REH cell (cell line): ENCODE measurements around the genes AEBP2 and LDHB.

GRCh38 chr12:18148867-18149455, 59.0 kb upstream of the RERGL start:
- PRO-cap, result no peak

DNA sequence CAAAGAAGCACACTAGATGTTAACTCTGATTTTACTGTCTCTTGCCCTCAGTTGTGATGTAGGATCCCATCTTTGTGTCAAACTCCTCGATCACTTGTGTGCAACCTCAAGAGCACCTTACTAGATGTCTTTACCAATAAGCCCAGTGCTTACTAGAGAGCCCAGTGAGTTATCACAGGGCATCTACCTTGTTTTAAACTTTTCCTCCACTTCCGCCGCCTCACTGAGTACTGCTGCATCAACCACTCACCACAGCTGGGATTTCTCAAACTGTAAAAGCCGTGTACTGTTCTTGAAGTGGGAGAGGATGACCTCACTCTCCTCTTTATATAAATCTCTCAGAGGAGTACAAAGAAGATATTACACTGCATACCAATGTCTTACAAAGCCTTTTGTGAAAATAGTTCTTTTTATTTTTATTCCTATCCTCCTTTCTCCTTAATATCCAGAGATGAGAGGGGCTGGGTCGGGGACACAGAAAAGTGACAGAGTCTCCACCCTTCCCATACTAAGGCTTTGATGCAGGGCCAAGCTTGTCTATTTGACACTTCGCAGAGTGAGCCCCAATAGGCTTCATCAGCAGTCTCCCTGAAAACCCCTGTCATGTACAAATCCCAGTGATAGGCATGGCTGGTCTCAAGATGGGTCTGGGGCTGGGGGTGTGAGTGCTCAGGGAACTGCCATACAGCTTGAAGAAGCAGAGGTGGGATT, 94.1 kb downstream of the PLCZ1 start:
- PRO-cap, result no peak

GRCh38 chr12:19213186-19214228, 84.0 kb downstream of the PLEKHA5 start:
- PRO-cap, result no peak

DNA sequence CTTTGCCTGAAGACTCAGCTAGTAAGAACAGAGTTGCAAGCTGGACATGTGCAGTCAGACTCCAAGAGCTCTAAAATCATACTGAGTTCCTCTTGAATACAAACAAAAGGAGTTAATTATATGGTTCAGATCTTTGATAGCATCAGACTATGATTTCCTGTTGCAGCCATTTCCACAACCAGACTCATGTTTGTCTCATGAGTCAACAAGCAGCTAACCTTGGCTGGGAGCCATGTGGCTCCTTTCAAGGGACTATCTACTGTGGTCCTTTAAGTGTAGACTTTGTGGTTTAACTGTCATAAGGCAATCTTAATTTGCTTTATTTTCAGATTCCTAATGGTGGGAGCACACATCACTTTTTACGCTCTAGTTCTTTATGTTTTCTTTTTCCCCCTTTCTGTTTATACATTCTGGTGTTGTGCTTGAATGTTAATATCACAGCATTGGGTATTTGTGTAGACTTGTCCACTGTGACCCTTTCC, 144.4 kb downstream of the PLEKHA5 start:
- PRO-cap, result unidirectional peak, minus-strand start at position 80 of the sequence; unidirectional peak, minus-strand start at position 192 of the sequence

- PRO-cap, result bidirectional peak, plus-strand start at chr12:19439712, minus-strand start at chr12:19439368
These were observed at the start of gene AEBP2 for GRCh38 chr12:19439403-19440103. Gene AEBP2, plus strand, starts transcription at chr12:19439492.

GRCh38 chr12:19526767-19527448, 87.6 kb downstream of the AEBP2 start:
- PRO-cap, result no peak

DNA sequence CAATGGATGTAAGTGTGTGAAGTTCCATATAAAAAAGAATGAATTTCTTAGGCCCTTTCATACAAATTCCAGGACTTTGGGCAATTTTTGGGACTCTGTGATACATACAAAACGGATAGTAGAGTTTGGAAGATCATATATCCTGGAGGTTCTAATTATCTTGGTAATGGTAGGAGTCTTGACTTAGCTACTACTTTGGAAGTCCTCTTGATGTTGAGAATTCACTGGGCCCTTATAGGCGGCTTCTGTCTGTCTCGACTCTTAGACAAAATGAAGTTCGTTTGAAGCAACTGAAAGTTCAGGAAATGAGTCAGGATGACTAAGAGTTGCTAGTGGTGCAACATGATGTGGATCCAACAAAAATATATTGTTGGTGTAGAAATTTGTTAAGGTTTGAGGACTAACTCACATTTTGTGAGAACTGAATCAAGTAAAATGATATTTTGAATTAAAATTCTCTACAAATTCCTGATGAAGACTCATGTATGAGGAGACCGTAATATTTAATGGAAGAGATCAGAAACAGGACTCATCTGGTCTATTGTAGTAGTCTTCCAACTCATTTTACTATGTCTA, 272.7 kb downstream of the AEBP2 start:
- PRO-cap, result no peak

GRCh38 chr12:19869423-19869815, 430.1 kb downstream of the AEBP2 start:
- PRO-cap, result no peak

DNA sequence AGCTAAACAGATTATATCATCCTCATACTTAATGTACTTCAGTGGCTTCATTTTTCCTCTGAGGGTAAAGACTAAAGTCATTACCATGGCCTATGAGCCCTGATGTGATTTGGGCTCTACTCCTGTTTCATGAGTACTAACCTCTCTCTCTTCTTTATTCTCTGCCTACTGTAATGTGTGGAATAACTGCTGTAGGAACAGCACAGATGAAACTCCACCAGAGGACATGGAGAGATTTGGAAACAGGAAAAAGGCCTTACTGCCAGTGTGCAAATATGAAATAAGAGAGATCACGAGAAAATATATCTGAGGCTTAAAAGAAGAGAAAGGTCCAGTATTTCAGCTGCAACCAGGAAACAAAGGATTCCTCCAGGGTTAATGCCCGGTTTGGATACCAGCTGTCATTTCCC, 422.5 kb upstream of the PDE3A start:
- PRO-cap, result no peak

GRCh38 chr12:20280500-20280819, 87.9 kb upstream of the PDE3A start:
- PRO-cap, result no peak

- PRO-cap, result no peak
These were observed 2.8 kb downstream of the PDE3A start for GRCh38 chr12:20371088-20371638.

GRCh38 chr12:21438933-21439497, 1.6 kb downstream of the PYROXD1 start:
- PRO-cap, result no peak

DNA sequence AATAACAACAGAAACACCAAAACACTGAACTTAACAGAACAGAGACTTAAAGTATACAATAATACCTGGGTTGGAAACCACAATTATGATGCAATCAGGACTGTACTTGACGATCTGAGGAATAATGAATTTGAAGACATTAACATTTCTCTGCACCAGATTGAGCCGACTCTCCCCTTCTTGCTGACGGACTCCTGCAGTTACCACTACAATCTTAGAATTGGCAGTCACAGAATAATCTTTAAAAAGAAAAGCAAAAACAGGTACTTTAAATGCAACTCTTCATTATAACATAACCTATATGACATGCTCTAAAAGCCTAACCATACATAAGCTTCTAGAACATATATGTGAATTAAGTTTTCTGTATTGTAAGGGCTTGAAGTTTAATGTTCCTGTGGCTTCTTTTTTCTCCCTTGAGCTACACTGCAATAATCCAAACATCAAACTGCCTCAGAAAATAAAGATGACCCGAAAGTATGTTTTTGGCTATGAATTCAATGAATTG, 13.7 kb downstream of the LDHB start:
- PRO-cap, result no peak

DNA sequence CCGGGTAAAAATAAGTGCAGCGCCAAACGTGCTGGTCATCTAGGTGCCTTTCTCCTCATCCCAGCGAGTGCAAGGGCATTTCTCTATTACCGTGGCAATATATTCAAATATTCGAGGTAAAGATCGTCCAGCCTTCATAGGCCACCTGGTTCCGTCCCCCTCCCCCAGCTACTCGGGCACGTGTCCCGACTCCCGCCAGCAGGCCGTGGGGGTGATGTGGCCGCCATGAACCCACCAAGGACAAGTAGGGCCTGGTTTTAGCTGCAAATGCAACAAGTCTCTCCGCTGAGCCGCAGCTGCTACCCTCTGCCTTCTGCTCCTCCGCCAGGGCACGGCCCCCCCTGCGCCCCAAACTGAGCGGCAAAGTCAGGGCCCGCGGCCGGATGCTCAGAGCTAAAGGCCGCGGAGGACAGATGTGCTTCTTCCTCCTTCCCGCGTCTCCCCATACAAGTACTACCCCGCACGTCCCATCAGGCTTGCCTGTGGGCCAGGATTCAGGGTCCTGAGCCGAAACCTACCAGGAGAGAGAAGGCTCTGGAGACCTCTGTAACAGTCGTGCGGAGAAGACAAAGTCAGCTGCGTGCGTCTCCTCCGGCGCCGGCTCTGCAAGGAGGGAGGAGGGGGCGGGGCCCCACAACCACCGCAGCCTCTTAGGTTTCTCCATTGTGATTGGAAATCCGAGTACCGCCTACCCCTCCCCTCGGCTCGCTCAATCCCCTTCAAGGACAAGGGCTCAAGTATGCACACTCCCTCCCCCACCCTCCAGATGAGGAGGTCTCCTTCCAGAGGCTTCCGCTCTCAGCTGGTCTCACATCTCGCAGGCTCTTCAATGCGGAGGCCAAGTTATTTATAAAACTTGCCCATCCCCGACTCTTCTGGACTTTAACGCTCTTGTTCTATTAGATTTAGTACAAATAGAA, at the start of gene LDHB:
TSS of gene LDHB (minus strand) at position 610 of the 920 bp plus-strand sequence.
- PRO-cap, result bidirectional peak, plus-strand start at position 765 of the sequence, minus-strand start at position 610 of the sequence

DNA sequence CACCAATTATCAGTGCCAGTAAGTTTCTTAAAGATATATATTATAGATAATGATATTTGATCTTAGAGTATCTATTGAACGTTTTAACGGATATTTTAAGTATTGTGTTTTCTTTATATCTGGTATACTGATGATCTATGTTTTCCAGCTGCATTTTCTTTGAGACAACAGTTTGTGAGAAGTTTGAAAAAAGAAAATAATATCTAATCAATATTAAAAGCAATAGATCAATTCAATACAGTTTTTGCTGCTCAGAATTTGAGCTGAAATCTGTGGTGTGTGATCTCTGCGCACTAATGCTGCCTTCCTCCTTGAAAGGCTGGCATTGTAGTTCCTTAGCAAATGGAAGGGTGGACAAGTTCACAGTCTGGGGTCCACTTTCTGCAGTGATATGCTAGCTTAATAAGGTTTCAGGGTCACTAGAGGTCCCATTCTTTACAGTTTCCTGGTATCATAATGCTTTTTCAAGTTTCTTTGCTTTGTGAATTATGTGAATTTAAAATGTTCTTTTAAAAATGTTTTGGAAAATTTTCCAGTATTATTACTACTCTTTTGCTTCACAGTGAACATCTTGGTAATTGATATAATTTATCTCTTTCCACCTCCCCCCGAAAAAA, 2.6 kb downstream of the KCNJ8 start:
- PRO-cap, result no peak

DNA sequence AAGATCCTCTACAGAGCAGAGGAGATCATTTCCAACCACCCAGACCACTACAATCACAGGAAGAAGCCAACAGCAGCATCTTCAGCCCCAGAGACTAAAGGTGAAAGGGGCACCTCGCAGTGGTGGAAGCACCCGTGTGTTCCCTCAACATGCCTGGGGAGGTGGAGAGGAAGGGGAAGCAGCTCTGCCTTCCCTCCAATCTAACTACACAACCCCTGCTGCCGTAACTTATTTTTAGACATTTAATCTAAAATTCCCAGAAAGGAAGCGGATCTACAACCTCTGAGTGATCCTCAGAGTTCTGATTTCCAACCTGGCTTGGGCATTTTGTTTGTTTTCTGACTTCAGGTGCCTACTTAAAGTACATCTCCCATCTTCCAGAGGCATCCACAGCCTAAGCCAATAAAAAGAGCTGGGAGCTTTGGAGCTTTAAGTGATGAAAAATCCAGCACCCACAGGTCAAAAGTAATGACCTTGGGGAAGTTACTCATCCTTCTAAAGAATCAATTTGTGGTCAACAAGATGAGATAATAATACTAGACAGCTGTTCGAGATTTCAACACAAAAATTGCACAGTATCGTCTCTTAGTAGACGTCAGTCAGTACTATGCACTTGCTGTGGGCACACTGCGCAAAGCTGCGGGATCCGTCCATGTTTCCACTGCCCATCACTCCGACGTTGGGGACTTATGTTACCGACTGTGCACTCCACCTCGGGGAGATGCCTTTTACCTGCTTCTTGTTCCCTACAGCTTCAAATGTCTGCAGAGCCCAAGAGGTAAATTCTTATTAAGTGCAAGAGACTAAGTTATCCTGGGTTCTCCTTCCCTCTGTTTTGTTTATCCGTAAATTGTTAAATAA, 1.4 kb downstream of the ST8SIA1 start:
- PRO-cap, result no peak

DNA sequence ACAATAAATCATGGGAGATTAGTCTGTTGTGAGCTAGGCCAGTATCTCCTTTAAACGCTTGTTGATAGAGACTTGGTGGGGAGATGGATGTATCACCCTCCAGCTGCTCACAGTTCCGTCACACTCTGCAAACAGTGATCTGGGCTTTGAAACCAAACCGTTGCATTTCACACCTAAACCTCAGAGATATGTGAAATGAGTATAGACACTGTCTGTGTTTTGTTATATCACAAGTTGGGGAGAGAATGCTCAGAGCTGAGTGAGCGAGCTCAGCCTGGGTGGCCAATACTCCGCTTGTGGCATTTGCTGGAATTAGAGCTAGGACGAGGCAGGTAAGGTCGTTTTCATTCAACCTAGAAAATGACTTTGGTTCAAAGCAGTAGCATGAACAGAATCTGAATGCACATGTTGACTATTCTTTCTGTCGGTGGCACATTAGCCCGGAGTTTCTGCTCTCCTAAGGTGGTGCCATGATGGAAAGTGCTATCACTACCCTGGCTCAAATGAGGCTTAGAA, 75.2 kb upstream of the ST8SIA1 start:
- PRO-cap, result no peak

DNA sequence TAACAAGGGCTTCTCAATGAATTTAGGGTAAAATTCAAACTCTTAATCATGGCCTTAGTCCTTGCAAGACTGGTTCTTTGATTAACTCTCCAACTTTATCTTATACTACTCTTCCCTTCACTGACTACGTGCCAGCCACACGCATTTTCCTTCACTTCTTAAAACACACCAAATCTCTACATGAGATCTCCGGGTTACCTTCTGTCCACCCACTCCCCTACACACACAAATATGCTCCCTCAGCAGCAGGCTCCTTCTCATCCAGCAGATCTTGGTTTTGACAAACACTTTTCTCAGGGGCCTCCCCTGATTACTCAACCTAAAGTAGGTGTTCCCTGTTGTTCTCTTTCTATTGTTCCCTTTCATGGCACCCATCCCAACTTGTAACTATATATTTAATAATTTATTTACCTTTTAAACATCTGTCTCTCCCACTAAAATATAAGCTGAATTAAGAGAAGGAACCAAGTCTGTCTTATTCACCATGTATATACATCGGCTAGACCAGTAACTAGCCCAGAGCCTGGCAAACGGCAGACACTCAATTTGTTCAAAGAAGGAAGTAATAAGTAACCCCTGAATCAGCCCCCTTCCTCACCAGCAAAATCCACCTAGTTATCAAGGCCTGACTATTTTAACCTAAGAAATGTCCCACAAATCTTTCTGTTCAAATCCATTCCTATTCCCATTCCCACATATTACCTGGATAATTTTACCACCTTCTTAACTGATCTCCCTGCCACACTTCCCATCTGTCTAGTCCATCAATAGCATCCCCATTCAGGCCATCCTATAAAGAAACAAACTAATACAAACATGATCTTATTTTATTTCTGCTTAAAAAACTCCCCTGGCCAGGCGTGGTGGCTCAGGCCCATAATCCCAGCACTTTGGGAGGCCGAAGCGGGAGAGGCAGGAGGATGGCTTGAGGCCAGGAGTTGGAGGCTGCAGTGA, 2.7 kb downstream of the C2CD5 start:
- PRO-cap, result no peak

DNA sequence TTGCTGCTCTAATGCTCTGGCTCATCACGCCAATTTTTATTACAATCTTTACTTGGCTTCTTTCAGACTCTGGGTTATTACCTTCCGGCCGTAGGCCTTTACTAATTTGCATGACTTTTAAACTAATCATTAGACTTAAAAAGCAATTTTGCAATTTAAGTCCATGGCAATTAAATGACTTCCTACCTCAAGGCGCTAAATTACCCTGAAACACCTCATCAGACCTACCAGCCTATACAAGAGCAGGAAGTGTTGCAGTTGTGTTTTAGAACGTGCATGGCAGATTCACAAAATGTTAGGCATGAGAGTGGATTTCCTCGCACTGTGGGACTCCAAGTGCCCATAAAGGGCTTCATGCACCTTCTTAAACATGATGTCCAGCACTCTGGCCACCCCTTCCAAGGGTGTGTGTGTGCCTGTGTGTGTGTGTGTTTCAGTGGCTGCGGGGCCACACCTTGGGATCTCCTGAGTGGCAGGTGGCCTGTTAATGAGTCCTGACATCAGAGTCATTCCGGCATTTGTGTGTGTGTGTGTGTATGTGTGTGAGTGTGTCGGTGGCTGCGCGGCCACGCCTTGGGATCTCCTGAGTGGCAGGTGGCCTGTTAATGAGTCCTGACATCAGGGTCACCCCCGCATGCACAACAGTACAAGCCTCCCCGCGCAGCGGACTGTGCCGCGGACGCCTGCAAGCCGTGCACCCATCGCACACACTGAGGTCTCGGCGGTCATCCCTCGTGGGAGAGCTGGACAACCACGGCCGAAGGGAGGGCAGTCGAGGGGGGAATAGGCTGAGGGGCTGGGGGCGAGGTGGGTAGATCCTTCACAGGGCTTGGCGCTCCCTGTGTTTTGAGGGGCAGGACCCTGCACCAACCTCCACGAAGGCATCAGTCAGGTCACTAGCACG, 900 bp downstream of the C2CD5 start:
- PRO-cap, result bidirectional peak, plus-strand start at position 635 of the sequence, minus-strand start at position 524 of the sequence

- PRO-cap, result no peak
These were observed 135.1 kb downstream of the ETNK1 start for GRCh38 chr12:22760080-22760417.